Melanocyte of skin (primary cell): ENCODE measurements around a stretch of chr6.

DNA sequence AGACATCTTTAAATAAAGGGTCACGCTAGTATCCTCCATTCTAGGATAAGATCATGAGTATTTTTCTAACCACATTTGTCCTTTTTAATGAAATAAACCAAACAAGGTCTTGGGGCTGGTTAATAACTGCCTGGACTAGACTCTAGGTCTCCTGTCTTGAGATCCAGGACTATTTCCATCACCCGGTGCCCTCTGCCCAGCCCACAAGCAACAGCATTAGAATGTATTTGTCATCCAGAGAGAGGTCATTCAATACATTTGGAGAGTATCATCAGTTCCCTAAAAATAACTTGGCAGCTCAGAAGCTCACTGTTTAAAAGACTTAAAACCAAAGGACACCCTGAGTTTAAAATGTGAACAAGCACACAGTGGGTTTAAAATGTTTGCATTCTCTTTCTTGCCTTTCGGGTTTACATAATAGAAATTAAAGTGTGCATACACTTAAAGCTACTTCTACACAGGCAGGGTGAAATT is 4.4 kb upstream of the RBM24 start:
- CAGE, long polyA plus RNA, 2 experiments, result no peak in any of the 2 experiments

- CAGE, long polyA plus RNA, 2 experiments, result no peak in any of the 2 experiments
Observed at GRCh38 chr6:17581306-17581785, 18.8 kb upstream of the FAM8A1 start.

DNA sequence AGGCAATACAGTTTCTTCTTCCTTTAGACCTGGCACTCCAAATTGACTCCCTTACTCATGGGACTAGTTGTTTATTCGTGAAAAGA is 1.0 kb downstream of the FAM8A1 start:
- CAGE, long polyA plus RNA, 2 experiments, result no peak in any of the 2 experiments

GRCh38 chr6:17603993-17604269 is 3.8 kb downstream of the FAM8A1 start:
- CAGE, long polyA plus RNA, 2 experiments, result no peak in any of the 2 experiments

DNA sequence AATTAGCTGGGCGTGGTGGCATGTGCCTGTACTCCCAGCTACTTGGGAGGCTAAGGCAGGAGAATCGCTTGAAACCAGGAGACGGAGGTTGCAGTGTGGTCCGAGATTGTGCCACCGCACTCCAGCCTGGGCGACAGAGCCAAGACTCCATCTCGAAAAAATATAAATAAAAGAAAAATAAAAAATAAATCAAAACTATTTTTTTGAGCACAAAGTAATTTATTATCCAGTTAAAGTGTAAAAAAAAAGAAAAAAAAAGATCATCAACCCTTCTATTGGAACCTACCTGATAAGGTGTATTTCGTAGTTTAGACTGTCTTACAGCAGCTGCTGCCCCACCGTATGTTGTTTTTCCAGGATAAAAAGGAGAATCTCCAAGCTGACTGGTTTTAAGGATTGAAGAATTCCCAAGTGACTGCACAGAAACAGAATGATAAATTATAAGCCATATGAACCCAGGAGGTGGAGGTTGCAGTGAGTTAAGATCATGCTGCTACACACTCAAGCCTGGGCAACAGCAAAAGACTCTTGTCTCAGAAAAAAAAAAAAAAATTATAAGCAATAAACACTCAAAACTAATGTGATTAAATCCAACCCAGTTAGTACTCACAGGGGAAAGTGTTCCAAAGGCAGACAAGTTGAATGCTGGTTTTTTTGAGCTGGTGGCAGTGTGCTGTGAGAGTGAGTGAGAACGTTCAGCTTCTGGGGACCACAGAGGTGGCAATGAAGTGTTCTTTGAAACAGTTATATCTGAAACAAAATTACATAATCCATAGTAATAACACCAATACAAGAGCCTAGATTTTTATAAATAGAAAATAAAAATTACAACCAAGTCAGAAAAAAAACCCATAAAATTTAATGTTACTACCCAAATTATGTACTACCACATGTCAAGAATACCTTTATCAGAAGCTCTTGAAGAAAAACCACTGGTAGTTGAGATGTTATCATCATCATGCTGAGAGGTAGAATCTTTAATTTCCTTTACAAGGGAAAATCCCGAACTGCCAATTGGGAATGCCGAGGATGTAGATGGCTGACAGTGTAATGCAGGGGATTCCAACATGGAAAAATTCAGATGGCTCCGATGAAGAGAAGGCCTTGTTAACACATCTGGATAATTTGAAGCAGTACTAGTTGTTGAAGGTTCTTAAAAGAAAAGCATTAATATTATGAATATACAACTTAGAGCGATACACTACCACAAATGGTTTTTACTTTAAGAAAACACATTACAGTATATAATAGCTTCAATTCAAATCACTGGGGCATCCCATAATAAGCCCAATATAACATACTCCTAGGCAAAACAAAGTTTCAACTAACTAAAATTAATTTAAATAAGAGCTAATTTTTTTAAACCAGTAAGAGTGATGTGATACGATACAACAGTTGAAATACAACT is 31.6 kb downstream of the NUP153 start:
- CAGE, long polyA plus RNA, 2 experiments, result no peak in any of the 2 experiments

- CAGE, long polyA plus RNA, 2 experiments, result no peak in any of the 2 experiments
Observed at GRCh38 chr6:17892057-17892760, 95.2 kb downstream of the KIF13A start.

GRCh38 chr6:17988501-17988806 is 1.0 kb upstream of the KIF13A start:
- CAGE, long polyA plus RNA, 2 experiments, result no peak in any of the 2 experiments

DNA sequence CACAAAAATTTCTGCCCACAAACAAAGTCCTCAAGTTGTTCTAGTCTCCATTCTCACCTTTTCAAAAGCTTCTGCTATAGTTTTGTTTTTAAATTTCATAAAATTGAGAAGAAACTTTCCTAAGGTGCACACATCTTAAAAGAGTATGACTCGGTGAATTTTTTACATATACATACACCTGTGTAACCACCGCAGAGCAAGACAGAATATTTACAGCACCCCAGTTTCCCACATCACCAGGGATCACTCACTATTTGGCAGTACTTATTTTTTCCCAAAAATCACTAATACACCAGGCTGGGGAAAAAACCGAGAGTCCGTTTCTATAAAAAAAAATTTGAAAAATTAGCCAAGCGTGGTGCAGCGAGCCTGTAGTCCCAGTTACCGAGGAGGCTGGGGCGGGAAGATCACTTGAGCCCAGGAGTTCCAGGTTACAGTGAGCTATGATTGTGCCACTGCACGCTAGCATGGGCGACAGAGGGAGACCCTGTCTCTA is 550 bp downstream of the TPMT start:
- CAGE, long polyA plus RNA, 2 experiments, result no peak in any of the 2 experiments

- CAGE, long polyA plus RNA, 2 experiments, result no peak in any of the 2 experiments
Observed at GRCh38 chr6:18359421-18359861, 27.7 kb upstream of the RNF144B start.

DNA sequence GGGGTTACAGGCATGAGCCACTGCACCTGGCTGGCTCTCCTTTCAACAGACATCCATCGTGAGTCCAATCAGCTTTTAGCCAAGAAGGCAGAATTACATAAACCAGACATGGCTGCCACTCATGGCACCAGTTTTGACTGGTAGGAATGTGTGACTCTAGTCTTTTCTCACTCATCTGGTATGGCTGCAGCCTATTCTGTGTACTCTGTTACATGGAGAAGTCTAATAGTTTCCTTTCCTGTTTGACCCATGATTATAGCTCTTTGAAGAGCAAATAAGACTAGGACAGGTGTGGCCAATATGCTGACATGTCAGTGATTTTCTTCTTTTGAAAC is 27.0 kb upstream of the RNF144B start:
- CAGE, long polyA plus RNA, 2 experiments, result no peak in any of the 2 experiments

DNA sequence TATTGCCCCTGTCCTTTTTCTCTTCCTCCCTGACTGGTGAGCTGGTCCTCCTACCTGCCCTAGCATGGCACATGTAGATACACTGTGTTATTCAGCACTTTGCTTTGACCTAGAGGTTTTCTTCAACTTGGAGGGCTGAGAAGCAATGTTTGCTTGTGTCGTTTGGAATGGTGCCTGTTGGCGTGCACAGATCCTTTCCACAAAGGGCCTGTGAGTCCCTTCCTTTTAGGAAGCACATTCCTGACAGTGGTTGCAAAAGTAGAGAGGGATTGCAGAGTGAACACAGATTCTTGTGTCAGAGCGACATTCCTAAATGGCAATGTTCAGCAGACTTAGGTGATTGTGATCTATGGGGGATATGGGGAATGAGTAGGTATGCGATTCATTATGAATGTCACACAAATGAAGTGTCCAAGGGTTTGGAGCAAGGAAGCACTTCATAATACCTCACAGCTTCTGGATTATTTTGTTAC is 850 bp upstream of the RNF144B start:
- CAGE, long polyA plus RNA, 2 experiments, result no peak in any of the 2 experiments

DNA sequence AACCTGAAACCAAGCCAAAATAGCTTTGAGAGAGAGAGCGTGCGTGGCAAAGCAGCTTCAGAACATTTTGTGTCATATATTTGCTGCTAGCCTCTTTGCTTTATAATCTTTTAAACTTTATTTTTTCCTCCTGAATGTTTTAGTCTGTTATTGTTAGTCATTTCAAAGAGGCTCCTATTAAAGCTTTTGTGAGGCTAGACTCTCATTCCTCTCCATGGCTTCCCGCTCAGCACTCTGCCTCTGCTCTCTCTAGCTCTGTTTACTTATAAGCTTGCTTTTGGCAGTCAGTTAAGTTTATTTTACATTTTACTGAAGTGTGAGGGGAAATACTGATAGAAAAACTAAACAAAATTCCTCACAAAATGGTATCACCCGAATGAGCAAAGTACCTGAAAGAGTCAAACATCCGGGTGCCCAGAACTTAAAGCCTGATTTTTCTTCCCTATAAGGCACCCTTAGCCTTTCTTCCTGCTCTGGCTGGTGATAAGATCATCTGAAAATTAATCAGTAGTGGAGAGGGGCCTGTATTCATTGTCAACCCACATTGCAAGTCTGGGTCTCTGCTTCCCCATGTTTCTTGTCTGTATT is 605.0 kb upstream of the ID4 start:
- CAGE, long polyA plus RNA, 2 experiments, result no peak in any of the 2 experiments

DNA sequence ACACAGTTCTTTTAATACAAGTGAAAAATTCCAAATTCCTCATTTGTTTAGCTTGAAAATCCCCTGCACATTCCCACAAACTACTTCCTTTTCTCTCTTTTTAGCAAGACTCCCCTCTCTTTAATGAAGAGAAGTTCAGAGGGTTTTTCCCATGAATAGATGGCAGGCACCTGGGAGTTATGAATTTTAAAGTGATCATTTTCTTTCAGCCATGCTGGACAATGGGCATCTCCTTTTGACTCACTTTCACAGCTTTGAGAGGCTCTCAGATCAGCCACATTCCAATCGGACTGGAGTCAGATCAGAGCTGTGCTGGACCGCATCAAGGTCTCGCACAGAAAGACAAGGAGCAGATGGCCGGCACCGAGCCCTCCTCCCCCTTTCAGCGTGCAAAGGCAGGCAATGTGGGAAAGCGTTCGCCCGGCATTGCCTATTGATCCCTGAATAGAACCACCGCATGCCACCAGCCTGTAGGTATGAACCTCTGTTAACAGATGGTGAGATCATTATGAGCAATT is 117.7 kb upstream of the ID4 start:
- CAGE, long polyA plus RNA, 2 experiments, result no peak in any of the 2 experiments

GRCh38 chr6:20129708-20130267 is 82.5 kb downstream of the MBOAT1 start:
- CAGE, long polyA plus RNA, 2 experiments, result no peak in any of the 2 experiments

- CAGE, long polyA plus RNA, 2 experiments, result no peak in any of the 2 experiments
Observed at GRCh38 chr6:20201864-20202457, 10.3 kb downstream of the MBOAT1 start.

DNA sequence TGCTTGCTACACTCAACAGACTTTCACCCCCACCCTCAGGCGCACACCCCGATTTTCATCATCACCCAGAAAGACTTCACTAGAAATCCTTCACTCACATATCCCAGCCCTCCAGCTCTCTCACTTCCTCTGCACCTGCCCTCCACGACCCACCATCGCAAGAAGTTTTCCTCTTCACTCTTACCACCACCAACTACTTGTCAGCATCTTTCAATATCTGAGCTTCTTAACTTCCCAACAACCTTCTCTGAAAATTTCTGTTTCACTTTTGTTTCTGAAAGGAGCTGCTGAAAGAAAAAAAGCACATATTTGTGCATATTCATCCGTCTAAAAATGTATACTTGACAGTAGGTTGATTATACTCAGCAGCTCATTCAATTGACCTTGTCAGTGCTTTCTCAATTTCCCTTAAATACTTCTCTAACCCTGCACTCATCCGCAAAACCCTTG is 5.5 kb downstream of the MBOAT1 start:
- CAGE, long polyA plus RNA, 2 experiments, result no peak in any of the 2 experiments

DNA sequence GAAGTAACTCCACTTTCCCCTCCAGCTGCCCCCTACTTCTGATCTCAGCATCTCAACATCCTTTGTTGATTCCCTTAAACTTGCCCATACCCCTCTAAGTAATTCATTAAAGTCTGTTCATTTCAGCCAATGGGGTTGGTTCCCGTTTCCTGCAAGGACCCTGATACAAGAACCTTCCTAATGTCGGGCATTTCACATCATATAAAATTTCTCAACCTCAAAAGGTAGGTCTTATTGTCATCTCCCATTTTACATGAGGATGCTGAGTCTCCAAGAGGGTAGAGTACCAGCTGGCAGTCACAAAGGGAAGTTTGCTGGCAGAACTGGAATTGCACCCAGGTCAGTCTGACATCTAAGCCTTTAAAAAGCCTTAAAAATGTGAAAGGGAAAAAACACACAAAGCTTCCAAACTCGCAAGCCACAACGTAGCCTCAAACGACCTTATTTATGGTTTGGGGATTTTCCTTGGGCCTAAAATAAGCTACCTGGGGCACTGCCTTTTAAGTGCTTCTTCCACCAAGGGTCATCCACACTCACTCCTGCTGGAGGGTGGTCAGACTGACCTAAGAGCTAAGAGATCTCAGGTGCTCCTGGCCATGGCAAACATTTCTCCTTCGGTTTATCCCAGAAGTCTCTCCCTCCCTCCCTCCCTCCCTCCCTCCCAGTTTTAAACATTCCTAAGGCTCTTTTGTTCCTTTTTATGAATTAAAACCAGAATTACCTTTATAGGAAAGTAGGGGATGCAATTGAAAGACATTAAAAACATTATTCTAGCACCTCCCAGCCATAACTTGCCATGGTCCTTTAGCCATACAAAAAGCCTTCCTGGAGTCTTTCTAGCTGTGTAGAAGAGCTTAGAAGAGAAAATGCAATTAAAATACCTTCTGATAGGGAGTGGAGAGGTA is 2.1 kb downstream of the MBOAT1 start:
- CAGE, long polyA plus RNA, 2 experiments, result no peak in any of the 2 experiments

- CAGE, long polyA plus RNA, 2 experiments, result no peak in any of the 2 experiments
Observed at GRCh38 chr6:20213563-20213800, 1.2 kb upstream of the MBOAT1 start.

DNA sequence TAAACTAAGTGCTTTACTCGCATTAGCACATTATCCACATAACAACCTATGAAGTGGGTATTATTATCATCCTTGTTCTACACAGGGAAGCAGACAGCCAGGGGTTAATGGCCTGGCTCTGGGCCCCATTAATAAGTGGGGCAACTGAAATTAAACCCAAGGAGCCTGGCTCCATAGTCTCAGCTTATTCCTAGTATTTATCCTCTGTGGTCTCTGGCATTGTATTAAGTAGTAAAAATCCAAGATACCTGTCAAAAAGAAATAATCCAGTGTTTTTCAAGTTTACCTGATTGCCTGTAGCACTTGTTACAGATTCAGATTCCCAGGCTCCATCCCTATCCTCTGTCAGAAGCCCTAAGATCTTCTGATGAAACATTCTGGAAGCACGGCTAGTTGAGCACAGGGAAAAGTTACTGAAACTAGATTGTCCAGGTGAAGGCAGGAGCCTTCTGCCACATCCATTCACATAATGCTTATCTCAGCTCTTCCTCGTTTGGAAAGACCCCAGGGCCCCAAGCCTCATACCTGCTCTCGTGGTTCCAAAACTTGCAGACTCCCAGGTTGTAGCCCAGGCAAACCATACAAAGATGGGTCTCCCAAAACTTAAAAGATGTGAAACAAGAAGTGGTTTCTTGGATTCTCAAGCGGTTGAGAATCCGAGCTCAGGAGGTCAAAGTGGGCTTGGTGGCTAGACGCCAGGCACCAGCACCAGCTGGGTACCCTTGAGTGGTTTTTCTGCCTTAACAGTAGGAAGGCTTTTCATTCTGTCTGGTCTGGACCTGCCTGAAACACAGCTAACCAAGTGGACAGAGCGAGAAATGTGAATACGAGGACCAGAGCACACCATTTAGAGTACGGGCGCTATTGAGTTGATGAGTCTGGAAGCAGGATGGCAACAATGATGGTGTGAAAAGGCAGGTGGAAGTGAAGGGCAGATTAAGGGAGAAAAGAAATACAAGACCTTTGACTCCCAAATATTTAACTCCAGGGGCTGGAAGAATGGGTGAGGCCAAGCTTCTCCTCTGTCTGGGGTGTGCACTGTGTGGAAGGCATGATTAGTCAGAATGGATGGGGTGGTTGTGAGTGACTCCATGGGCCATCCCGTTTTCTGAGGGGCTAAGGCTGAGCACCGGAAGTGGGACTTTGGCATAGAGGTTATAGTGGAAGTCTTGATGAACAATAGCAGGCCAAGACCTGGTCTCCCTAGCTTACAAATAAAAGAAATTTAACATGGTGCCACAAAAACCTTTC is 11.7 kb downstream of the E2F3 start:
- CAGE, long polyA plus RNA, 2 experiments, result no peak in any of the 2 experiments

GRCh38 chr6:20879373-20879854 is 345.2 kb downstream of the CDKAL1 start:
- CAGE, long polyA plus RNA, 2 experiments, result no peak in any of the 2 experiments